ENCODE data around the gene ZIC4.

DNA sequence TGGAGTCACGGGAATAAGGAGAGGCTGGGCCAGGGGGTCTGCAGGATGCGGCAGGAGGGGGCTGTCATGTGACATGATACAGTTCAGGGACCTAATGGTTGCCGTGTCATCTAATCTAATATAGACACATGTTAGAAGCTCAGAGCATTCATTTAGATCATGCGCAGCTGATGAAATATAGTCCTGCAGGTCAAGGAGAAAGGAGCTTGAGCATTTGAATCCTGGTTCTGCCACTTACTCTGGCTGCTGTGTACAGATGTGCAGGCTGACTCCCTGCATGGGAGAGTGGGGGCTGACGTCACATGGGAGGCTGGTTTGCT, 32.6 kb downstream of the GRK7 start:
- PRO-cap: no peak
- RAMPAGE, long total RNA: no peak

- PRO-cap: no peak
- RAMPAGE, long total RNA: no peak
Observed at GRCh38 chr3:141796479-141797084, 33.4 kb downstream of the GRK7 start.

GRCh38 chr3:141858353-141858941, 18.0 kb upstream of the ATP1B3 start:
- PRO-cap: no peak
- RAMPAGE, long total RNA: no peak

GRCh38 chr3:141899975-141900855, 23.8 kb downstream of the ATP1B3 start:
- PRO-cap: no peak
- RAMPAGE, long total RNA: no peak

DNA sequence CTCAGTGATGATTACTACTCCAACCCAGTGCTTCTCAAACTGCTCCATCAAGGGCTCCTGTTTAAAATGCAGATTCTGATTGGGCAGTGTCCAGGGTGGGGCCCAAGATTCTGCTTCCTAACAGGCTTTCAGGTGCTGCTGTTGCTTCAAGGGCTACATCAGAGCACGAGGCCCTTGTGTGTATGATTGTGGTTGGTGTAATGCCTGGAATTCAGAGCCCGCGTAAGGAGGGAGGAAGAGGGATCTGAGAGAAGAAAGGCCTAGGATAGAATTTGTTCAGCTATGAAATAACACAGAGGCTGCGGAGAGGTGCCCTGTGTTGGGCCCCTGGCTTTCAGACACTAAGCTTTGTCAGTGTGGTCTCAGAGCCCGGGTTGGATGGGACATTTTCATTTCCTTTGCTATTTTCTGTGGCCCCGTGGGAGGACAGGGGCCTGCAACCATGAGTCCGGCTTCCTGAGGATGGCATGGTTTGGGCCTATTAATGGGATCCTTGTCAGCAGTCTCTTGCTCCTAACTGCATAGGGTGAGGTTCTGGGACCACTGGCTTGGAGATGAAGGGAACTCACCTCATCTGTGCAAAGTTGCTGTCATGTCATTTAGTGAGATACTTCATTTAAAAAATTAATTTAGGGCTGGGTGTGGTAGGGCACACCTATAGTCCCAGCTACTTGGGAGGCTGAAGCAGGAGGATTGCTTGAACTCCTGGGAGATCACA, 53.1 kb downstream of the ATP1B3 start:
- PRO-cap: no peak
- RAMPAGE, long total RNA: no peak

- PRO-cap: no peak
- RAMPAGE, long total RNA: no peak
Observed at GRCh38 chr3:142596565-142596757, 268 bp downstream of the PLS1 start.

GRCh38 chr3:142650068-142650849, 54.1 kb downstream of the PLS1 start:
- PRO-cap: no peak
- RAMPAGE, long total RNA: no peak

- PRO-cap: no peak
- RAMPAGE, long total RNA: no peak
Observed at GRCh38 chr3:143139696-143140222, 20.2 kb downstream of the CHST2 start.

DNA sequence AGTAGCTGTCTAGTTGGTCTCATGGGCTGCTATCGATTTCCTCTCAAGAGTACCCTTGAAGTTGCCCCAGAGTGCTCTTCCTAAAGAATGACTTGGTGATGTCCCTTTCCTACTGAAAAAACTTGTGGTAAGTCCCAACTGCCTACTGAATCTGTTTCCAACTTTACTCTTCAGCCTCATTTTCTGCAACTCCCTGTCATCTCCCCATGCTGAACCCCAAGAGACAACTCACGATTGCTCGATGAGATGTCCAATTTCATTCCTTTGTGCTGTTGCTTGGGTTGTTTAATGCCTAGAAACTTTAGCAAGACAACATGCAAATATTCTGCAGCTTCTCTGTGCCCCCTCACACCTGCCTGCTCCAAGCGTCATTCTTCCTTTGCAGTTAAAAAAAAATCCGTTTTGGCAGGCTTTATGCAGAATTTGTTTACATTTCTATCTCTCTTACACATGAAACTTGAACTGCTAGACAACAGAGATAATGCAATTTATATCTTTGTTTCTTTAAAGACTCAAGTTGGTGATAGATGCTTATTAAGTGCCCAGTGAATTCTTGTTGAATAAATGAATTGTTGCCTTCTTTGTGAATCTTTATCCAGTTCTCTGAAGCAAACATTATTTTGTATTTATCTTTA, 53.1 kb downstream of the CHST2 start:
- PRO-cap: no peak
- RAMPAGE, long total RNA: no peak

GRCh38 chr3:143302525-143303118, 183.1 kb downstream of the CHST2 start:
- PRO-cap: no peak
- RAMPAGE, long total RNA: no peak

DNA sequence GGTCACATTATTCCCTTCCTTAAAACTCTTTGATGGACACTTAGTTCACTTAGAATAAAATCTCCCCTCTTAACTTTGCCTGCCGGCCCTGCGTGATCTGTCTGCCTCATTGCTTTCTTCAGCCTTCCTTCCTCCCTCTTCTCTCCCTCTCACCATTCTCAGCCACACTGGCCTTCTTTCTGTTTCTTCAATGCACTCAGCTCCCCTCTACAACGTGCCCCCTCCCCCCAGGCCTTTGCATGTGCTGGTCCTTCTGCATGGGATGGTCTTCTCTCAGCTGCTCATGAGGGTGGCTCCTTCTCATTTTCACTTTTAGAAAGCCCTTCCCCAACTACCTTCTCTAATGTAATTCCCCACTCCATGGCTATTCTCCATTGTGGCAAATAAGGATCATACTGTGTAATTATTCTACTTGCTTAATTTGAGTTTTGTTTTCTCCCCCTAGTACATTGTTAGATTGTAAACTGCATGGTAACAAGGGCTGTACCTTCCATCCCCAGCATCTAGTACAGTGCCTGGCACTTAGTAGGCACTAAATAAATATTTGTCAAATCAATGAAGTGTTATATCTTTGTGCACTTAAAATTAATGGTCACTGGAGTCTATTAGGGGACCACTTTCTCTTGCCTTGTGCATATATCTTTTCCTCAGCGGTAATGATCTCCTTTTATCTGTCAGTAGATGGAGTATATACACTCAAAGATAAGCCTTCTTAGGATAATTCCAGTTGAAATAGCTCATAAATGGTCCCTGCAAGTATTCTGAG, 206.9 kb downstream of the CHST2 start:
- PRO-cap: no peak
- RAMPAGE, long total RNA: no peak

DNA sequence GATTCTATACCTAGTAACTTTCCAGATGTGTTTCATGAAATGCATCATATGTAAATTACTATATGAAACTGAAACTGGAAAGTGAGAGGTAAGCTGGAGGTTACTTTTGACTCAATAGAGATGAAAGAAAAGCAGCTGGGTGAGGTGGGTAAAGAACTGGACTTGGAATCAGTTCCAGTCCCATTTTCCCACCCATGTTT, 312.3 kb downstream of the SLC9A9 start:
- PRO-cap: unidirectional peak, plus-strand start at position 117 of the sequence
- RAMPAGE, long total RNA: no peak

DNA sequence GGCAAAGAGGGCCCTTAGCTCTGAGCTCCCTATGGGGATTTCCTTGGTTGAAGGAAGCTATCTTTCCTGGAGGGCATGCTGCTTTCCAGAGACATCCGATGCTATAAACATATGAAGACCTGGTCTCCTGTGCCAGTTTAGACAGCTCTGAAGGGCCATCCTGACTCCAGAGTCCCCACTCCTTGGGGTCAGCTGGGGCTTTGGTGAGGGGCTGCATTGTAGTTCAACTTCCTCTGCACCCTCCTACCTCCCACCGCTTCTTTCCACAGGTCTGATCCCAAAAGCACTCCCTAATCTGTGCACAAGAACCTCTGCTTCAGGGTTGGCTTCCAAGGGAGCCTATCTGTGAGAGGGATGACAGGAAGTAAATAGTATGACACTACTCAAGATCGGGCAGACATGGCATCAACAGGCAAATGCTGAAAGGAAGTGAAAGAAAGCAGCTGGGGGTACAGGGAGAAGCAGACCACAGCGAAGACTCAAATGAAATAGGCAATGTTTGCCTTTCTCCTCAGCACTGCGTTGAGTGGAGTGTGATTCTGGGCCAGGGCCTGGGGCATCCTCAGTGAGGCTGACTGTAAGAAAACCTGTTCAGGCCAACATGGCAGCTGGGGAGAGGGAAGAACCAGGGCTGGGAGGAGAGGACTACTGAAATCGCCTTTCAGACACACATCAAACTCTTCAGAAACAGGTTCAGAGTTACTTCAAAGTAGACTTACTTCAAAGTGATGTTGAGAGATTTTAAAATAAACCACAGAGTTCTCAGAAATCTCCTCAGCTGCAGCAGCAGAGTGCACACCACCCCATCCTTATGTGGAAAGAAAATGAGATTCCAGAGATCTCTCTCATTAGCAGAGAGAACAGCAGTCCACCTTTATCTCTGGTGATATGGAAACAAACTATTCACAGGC, 96.6 kb downstream of the SLC9A9 start:
- PRO-cap: unidirectional peak, plus-strand start at position 464 of the sequence
- RAMPAGE, long total RNA: no peak

DNA sequence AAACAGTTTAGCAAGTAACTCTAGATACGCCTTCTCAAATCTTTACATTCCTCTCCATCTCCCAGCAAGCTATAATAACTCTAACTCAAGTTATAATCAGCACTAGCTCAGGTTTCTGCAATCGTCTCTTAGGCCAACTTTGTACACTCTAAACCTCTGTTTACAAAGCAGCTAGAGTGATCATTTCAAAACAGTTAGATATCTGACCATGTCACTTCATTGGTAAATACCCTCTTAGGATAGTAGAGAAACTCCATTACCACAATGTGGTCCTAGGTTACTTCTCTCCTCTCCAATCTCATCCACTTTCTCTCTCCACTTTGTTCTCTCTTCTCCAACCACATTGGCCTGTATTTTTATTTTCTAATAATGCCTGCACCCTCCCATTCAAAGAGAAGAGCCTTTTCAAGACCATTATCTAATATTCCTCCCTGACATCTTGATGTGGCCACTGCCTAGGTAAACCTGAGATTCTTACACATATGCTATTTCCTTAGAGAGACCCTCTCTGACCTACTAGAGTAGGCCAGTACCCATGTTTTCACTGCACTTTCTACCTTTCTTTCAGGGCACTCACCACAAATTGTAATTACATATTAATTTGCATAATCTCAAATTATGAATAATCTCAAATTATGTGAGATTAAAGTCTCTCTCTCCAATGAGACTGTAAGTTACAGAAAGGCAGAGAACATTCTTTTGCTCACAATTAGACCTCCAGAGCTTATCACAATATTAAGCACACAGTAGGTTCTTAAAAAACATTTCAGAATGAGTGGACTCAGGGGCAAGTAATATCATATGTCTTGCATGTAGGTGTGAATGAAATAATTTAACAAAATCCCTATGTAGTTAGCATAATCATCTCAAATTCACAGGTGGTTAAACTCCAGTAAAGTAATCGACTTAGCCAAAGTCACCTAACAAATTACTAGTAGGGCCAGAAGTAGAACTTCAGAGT, 30.9 kb downstream of the PLOD2 start:
- PRO-cap: no peak
- RAMPAGE, long total RNA: no peak

GRCh38 chr3:146143725-146144503, 17.1 kb downstream of the PLOD2 start:
- PRO-cap: no peak
- RAMPAGE, long total RNA: no peak

GRCh38 chr3:146160456-146160838, 537 bp downstream of the PLOD2 start:
- PRO-cap: no peak
- RAMPAGE, long total RNA: no peak

- PRO-cap: no peak
- RAMPAGE, long total RNA: no peak
Observed at GRCh38 chr3:146221294-146221608, 29.7 kb downstream of the PLSCR4 start.

DNA sequence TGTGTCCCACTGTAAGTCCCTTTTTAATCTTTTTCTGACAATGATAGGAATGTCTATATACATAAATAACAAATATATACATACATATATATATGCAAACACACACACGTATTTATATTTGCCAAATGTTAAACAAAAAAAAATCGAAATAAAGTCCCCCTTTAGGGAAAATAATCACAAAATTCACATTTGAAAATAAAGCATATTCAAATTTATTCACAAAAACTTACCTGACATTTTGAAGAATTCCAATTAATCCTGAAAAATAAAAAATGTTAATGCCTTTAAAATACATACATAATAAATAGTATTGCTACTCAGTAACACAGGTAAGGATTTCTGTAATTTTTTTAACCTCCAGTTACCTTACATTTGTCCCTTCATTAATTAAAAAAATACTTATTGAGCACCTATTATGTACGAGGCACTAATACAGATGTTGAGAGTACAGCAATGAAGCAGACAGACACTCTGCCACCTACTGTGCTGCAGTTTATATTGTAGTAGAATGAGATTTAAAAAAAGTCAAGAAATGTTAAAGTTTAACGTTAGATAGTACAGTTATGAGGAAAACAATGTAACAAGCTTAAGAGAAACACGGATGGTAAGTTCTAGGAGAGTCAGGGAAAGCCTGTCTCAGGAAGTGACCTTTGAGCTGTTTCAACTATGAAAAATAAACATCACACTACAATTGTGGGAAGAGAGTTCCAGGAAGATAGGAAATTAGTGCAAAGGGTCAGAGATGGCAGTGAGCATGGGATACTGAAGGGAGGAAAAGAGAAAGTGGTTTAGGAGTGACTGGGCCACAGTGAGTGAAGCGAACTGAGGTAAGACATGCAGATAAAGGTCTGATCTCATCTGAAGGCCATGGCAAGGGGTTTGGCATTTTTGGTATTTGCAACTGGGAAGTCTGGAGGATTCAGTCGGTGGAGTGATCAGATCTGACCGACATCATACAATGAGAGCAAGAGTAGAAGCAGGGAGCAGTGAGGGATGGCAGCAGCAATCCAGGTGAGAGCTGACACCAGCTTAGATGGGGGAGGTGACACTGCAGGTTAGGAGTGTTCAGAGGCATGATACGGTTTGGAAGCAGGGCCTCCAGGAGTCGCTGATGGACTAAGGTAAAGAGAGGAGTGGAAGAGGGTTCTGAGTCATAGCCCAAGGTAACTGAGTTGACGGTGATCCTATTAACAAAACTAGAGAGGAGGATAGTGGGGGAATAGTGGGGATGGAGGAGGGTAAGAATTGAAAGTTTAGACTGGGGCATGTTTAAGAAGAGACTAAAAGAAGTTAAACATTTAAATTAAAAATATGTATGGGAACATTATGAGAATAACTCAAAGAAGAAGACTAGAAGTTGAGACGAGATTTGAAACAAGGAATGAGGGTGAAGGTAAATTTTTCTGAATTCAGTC, 28.6 kb downstream of the PLSCR4 start:
- PRO-cap: no peak
- RAMPAGE, long total RNA: no peak

DNA sequence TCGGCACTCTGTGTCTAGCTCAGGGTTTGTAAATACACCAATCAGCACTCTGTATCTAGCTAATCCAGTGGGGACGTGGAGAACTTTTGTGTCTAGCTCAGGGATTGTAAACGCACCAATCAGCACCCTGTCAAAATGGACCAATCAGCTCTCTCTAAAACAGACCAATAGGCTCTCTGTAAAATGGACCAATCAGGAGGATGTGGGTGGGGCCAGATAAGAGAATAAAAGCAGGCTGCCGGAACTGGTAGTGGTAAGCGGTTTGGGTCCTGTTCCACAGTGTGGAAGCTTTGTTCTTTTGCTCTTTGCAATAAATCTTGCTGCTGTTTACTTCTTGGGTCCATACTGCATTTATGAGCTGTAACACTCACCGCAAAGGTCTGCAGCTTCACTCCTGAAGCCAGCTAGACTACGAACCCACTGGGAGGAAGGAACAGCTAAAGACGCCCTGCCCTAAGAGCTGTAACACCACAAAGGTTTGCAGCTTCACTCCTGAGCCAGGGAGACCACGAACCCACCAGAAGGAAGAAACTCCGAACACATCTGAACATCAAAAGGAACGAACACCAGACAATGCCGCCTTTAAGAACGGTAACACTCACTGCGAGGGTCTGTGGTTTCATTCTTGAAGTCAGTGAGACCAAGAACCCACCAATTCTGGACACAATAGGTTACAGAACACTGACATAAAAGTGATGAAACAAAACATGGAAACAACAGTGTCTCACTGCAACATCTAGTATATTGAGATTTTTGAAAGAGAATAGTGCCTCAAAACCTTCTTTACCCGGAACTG, 28.7 kb upstream of the PLSCR2 start:
- PRO-cap: no peak
- RAMPAGE, long total RNA: no peak

DNA sequence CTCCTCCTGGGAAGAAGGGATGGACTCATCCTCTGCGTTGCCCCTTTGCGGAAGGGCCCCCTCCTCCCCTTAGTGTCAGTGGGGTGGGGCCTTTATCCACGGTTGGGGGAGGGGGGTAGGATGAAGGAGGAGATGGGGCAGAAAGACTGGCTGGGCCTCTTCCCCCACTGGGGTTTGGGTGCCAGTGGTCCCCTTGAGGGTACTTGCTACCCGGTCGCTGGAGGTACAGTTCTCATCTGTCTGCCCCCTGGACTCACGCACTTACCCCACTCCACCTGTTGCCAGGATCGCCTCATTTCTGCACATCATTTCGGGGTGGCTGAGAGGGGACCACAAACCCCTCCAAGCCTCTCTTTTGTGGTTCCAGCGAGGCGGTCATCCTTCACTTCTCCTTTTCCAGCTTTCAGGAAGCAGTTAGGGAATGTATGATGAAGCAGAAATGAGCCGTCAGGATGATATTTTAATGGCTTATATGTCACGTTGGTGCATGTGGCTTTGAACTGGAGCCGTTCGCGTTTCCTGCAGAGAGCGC, at the start of gene ZIC4:
ZIC4 (minus strand) TSS at position 446 of the 532 bp plus-strand sequence.
- PRO-cap: no peak
- RAMPAGE, long total RNA: no peak

Measured in Karpas-422 (cell line).